Neuron (in vitro differentiated cells): ENCODE measurements around a stretch of chr7.

DNA sequence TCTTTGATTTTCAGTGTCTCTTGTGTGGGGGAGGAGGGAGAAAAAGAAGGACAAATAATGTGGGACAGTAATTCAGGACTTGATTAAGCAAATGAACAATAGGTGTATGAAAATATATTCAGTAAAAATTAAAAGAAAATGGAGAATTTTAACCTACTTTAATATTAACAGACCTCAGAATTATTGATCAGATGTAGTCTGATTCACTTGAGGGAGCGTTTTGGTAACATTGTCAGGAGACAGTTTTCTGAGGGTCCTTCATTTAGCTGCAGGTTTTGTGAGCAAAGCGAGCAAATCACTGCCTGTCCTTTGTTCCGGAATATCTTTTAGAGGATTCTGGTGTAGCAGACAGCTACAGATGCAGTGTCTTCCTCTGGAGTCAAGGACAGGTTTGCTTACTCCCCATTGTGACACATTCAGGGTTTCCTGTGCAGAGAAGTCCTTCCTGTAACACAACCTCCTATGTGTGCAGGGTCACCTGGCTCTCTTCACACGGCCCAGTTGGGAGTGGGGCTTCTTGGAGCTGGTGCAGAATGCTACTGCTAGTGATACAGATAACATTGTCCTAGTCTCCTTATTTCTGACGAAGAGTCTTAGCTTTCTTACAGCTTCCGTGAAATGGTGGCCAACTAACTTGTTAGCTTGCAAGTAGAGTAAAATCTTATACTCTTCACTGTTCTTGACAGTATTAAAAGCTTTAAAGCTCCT is 47.8 kb downstream of the RBM33 start:
- PRO-cap = no peak

- PRO-cap = no peak
These were observed 44.0 kb downstream of the SHH start for GRCh38 chr7:155768259-155768589.

GRCh38 chr7:155804810-155805174 is 7.5 kb downstream of the SHH start:
- PRO-cap = no peak

- PRO-cap = bidirectional peak, plus-strand start at chr7:156892799, minus-strand start at chr7:156892582
These were observed 801 bp downstream of the LMBR1 start for GRCh38 chr7:156891873-156892891.

GRCh38 chr7:156908930-156909326 is 15.9 kb upstream of the LMBR1 start:
- PRO-cap = no peak

DNA sequence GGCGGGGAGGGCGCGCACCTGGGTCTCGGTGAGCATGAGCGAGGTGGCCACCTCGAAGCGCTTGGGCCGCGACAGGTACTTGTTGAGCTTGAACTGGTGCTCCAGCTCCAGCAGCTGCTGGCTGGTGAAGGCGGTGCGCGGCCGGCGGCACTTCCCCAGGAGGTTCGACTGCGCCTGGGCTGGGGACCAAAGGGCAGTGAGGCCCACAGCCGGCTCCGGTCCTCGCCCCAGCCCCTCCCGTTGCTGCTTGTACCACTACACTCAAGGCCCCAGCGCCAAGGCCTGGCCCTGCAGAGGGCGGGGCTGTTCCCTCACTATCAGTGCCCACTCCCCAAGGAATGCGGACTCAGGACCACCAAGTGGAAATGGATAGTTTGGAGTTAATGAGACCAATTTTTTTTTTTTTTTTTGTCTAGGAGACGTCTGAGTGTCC is 4.0 kb downstream of the MNX1 start:
- PRO-cap = no peak

DNA sequence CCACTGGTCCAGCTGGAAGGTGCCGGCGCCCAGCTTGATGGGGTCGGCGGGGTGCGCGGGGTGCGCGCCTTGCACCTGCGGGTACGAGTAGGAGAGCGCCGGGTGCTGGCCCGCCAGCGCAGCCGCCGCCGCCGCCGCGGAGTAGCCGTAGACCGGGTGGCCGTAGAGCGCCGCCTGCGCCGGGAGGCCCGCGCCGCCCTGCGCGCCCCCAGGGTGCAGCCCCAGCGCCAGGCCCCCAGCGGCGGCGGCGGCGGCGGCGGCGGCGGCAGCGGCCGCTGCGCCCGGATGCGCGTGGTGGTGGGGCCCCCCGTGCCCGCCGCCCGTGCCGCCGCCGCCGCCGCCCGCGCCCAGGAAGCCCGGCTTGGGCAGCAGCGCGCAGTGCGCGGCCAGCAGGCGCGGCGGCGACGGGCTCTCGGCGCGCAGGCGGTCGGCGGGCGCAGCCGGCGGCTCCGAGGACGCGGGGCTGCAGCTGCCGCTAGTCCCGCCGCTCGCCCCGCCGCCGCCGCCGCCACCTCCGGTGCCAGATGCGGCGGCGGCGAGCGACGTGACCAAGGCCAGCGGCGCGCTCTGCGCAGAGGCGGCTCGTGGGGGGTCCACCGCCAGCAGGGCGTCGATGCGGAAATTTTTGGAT is 636 bp downstream of the MNX1 start:
- PRO-cap = no peak

- PRO-cap = no peak
These were observed 97.2 kb upstream of the DNAJB6 start for GRCh38 chr7:157239696-157240012.

- PRO-cap = no peak
These were observed 2.5 kb upstream of the DNAJB6 start for GRCh38 chr7:157334307-157334696.

DNA sequence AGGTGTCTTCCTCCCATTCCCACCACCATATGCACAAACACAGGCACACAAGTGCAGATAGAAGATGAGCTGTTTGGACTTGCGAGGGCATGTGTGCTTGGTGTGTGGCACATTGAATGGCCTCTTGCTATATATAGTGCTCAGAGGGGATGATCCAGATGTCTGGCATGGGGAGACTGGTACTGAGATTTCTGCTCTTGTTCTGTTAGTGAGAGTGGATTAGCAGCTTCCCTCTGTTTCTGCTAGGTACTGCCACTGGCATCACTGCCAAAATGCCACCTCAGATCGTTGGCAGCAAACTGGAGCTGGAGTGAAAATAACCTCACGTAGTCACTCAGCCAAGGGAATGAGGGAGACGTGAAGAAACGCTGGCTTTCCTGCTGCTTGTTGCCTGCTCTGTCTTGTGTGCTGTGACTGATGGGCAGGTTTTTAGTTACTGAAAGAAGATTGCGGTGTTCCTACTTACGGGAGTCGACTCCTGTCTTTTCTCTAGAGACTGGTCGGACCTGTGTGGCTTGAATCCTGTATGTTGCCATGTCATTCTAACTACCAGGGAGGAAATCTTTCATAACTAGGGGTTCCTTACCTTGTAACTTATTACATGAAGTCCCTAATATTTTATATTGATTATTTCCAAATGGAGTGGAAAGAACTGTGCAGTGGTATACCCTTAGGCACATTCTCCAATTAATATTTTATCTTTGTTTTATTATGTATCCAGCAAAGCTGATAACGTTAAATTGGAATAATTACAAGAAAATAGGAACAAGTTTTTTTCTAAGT is 19.4 kb downstream of the DNAJB6 start:
- PRO-cap = no peak

GRCh38 chr7:157374507-157375006 is 37.8 kb downstream of the DNAJB6 start:
- PRO-cap = no peak

DNA sequence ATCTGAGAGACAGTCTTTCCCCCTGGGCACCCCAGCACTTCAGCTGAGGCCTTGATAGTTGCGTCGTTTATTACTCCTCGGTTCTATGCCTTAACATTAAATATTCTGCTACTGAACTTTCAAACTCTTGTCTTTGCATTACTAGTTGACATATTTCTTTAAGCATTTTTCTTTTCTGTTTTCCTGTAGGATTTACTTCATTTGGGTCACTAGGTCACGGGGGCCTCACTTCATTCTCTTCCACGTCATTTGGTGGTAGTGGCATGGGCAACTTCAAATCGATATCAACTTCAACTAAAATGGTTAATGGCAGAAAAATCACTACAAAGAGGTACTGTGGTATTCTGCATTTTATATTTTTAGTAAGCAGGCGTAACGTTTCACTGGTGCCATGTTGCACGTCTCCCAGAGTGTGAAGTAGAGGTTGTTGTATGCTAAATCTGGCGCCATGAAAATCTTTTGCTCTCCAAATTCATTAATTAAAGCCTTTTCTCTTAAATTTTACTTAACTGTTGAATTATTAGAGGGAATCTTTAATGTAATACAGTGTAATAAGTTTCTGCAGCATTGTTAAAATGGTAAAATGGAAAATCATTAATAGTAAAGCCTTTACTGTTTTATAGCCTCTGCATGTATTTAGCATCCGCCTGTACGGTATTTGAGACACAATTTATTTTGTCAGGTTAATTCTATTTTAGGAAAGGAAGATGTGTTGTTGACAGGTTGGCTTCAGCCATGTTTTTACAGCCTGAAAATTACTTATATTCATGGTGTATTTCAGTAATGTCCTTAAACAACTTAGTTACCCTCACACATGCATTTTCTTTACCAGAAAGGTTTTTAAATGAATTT is 48.1 kb downstream of the DNAJB6 start:
- PRO-cap = no peak

GRCh38 chr7:157390200-157391140 is 53.7 kb downstream of the DNAJB6 start:
- PRO-cap = no peak

- PRO-cap = no peak
These were observed 134.8 kb downstream of the DNAJB6 start for GRCh38 chr7:157471535-157472108.

GRCh38 chr7:157503389-157503712 is 166.5 kb downstream of the DNAJB6 start:
- PRO-cap = no peak

- PRO-cap = bidirectional peak, plus-strand start at chr7:157568900, minus-strand start at chr7:157568888; unidirectional peak, minus-strand start at chr7:157569026
These were observed 232.0 kb downstream of the DNAJB6 start for GRCh38 chr7:157568416-157569497.

GRCh38 chr7:157614814-157616020 is 278.4 kb downstream of the DNAJB6 start:
- PRO-cap = no peak

- PRO-cap = no peak
These were observed 420.6 kb downstream of the DNAJB6 start for GRCh38 chr7:157757254-157757898.

- PRO-cap = no peak
These were observed 568.9 kb downstream of the DNAJB6 start for GRCh38 chr7:157905840-157906017.

DNA sequence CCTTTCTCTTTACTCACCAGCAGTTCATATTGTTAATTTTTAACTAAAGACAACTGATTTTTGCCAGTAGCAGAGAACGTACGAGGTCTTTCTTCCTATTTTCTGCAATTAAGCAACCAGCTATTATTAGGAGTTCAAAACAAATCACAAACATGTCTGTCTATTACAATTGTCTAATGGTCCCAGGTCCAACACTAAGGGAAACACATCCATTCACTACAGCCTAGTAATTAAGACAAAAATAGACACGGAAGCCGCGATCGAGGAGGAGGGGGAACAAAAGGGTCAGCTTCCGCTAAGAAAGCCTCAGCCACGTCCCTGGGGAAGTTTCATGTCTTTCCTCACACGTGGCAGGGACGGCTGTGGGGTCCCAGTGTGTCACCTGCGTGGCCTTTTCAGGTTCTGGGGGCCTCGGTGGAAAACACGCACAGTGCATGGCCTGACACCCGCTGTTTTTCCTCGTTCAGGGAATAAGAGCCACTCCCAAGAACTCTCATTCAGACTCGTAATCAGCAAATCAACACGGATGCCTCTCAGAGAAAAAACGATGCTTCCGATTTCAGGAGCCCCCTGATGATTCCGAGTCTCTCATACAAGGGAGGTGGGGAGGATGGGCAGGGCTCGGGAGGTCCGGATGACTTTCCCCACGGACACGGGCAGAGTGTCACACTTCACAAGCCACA is 571.9 kb downstream of the PTPRN2 start:
- PRO-cap = no peak